ENCODE results near the genes TASP1 and SNRPB2.

DNA sequence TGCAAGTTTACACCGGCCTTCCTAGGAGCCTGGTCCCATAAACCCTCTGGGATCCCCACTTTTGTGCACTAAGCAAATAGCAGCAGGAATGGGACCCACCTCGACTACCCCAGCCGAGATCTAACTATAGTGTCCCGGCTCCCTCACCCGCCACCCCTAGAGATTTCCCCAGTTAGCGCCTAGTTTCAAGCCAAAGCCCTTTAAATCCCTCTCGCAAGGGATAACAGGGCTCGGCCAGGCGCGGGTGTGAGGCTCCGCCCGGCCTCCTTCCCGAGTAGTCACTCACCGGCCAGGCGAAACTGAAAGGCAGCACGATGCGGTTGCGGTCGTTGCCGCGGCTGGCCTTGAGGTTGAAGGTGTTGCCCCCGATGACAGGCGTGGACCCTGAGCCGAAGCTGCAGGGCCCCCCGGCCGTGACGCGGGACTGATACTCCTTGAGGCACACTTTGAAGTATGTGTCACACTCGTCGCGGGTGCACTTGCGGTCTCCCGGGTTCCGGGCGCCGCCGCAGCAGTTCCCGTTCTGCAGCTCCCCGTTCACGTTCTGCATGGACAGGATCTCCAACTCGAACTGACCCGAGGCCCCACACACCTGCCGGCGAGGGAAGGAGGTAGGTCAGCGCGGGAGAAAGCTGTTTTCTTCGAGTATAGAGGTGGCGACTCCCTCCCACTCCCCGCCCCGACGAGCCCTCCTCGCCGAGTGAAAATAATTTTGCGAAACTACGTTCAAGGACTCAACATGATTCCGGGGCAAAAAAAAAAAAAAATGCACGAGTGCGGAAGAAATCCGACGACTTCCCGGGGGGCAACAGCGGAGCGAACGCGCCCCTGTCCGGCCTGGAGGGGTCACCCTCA lies 1.2 kb downstream of the JAG1 start:
- PRO-cap: no peak

- PRO-cap: no peak
Measured at GRCh38 chr20:10699445-10699964, 25.7 kb upstream of the JAG1 start.

- PRO-cap: no peak
Measured at GRCh38 chr20:10711195-10711754, 37.5 kb upstream of the JAG1 start.

DNA sequence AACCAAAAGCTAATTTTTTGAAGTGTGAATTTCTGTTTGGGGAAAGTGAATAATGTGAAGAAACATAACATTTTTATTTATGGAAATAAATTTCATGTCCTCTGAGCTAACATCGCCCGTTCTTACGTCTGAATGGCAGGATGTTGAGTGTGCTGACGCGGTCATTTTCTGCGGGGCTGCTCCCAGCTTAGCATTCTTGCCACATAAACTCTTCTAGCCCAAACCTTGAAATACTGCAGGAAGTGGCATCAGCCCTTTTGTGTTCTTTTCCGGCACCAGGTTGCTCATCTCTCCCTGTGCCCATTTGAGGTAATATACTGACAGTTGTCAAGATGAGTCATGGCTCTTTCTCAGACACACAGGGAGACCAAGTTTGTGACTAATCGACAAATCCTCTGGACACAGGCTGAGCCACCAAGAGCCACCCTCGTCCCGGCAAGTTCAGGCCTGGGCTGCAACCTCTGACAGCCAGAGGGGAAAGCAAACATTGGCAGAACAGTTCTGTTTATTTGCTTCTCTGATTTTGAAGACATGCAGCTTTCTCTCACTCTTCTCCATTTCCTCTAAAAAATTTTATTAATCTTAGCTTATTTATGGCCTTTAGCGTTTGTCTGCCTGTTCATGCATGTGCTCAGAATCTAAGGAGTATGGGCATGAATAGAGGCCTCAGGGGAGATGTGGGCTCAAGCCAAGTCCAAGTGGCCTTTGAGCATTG lies 328.0 kb upstream of the JAG1 start:
- PRO-cap: no peak

DNA sequence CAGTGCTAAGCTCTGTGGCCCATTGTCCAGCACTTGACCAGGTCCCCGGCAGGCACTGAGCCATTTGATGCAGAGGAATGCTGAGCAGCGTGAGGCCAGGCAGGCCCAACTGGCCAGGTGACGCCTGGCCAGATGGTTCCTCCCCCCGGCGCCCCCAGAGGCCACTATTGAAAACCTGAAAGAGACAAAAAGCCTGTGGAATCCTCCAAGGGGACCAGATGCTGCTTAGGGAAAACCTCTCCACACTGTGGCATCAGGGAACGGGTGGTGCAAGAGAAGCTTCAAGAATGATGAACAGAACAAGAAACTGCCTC lies 597.6 kb upstream of the JAG1 start:
- PRO-cap: no peak

- PRO-cap: no peak
Measured at GRCh38 chr20:11379318-11380028, 538.2 kb upstream of the BTBD3 start.

- PRO-cap: no peak
Measured at GRCh38 chr20:11806466-11806729, 111.3 kb upstream of the BTBD3 start.

- PRO-cap: no peak
Measured at GRCh38 chr20:11979361-11979825, 61.7 kb downstream of the BTBD3 start.

DNA sequence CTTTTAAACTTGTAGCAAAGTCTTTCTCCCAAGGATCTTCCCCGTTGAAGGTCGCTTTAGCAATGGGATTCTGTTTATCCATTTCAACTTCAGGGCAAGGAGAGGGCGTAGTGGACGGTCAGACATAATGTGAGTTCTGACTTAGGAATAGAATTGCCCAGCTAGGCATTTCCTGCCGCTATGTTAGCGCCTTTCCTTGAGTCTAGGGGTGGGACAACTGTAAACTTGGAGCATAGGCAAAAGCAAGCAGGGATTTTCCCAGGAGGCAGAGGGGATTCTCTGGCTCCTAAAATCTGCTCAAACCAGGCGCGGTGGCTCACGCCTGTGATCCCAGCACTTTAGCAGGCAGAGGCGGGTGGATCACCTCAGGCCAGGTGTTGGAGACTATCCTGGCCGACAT lies 1.5 kb downstream of the ISM1 start:
- PRO-cap: no peak

GRCh38 chr20:13274335-13274972 lies 53.4 kb downstream of the ISM1 start:
- PRO-cap: no peak

GRCh38 chr20:13342310-13343134 lies 121.4 kb downstream of the ISM1 start:
- PRO-cap: no peak

- PRO-cap: bidirectional peak, plus-strand start at chr20:13639035, minus-strand start at chr20:13638923
Measured at GRCh38 chr20:13638203-13639350, at the start of gene TASP1. TASP1 (minus strand) TSS chr20:13638932.

- PRO-cap: no peak
Measured at GRCh38 chr20:13692970-13693494, 54.3 kb upstream of the TASP1 start.

- PRO-cap: no peak
Measured at GRCh38 chr20:13774905-13775393, 9.8 kb downstream of the ESF1 start.

GRCh38 chr20:14387477-14387831 lies 50.0 kb upstream of the FLRT3 start:
- PRO-cap: no peak

GRCh38 chr20:15295195-15295741 lies 957.9 kb upstream of the FLRT3 start:
- PRO-cap: no peak

DNA sequence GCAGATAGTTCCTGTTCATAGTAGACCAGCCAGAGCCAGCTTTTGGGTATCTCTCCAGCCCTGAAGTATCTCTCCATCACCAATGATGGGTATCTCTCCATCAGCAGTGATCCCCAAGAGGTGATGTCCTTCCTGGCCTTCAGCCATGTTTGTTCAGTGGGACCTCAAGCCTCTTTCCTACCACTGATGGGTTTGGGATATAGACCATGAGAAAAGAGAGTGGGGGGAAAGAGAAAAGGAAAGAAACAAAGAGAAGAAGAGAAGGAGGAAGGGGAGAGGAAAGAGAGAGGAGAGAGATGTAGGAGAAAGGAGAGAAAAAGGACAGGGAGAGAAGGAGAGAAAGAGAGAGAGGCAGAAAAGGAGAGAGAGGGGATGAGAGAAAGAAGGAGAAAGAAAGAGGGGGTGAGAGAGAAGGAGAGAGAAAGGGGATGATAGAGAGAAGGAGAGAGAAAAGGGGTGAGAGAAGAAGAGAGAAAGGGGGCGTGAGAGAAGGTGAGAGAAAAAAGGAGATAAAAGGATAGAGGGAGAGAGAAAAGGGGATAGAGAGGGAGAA lies 933.6 kb downstream of the KIF16B start:
- PRO-cap: no peak

- PRO-cap: unidirectional peak, minus-strand start at chr20:15923314
Measured at GRCh38 chr20:15923052-15923716, 650.1 kb downstream of the KIF16B start.

DNA sequence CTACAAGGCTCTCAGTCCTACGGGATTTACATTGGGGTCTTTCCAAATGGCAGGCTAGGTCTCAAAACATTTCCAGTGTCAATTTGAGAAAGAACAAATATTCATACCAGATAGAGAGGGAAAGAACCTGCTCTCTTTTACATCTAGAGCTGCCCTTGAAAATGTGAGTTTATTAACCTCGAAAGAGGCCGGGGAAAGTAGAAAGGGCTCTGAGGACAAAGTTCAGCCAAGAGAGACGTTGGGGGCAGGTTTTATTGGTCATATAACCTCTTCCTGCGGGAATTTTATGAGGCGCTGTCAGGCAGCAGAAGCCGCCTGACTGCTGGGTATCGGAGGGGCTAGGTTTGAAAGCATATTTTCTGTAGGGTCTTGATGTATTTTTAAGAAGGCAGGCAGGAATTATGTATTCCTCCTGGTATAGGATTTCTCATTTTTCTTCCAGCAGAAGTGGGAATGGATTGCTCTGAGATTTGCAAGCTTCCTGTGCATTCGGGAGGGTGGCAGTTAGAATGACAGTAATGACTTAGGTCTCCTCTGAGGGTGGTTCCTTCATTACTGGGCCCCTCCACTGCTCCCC lies 34.4 kb upstream of the KIF16B start:
- PRO-cap: no peak

GRCh38 chr20:16729521-16730113 lies at the start of gene SNRPB2:
SNRPB2 (plus strand) TSS chr20:16730026.
- PRO-cap: bidirectional peak, plus-strand start at chr20:16730047, minus-strand start at chr20:16729897

Measured in SEM (cell line).